Bronchus (tissue), 1 donor: ENCODE data around the gene TCF12.

DNA sequence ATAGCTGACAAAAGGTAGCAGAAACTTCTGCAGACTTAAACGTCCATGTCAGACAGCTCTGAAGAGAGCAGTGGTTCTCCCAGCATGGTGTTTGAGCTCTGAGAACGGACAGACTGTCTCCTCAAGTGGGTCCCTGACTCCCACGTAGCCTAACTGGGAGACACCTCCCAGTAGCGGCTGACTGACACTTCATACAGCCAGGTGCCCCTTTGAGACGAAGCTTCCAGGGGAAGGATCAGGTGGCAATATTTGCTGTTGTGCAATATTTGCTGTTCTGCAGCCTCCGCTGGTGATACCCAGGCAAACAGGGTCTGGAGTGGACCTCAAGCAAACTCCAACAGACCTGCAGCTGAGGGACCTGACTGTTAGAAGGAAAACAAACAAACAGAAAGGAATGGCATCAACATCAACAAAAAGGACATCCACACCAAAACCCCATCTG, 34.4 kb upstream of the ONECUT1 start:
- PRO-cap, result no peak

DNA sequence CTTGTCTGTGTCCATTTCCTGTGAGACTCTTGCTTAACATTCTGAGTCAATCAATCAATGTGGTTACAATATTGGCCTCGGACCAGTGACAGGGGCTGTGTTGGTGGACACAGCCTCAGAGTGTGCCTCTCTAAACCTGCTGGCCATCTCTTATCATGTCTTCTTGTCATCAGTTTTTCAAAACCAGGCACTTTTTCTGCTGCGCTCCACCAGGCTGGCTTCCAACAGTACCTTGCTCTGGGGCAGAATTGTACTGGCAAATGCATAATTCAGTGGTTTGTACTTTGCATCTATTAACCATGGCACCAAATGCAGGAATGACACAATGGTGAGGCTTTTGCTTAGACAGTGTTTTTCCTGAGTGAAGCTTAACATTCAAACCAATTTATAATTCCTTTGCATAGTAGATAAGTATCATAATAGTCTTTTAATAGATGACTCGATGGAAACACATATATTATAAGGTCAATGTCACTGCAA, 320.9 kb downstream of the WDR72 start:
- PRO-cap, result no peak

GRCh38 chr15:55196118-55196802, 481 bp downstream of the RSL24D1 start:
- PRO-cap, result unidirectional peak, plus-strand start at chr15:55196724

- PRO-cap, result no peak
These were observed 40.4 kb upstream of the RSL24D1 start for GRCh38 chr15:55236984-55237759.

- PRO-cap, result no peak
These were observed 7.1 kb downstream of the RAB27A start for GRCh38 chr15:55282093-55283265.

DNA sequence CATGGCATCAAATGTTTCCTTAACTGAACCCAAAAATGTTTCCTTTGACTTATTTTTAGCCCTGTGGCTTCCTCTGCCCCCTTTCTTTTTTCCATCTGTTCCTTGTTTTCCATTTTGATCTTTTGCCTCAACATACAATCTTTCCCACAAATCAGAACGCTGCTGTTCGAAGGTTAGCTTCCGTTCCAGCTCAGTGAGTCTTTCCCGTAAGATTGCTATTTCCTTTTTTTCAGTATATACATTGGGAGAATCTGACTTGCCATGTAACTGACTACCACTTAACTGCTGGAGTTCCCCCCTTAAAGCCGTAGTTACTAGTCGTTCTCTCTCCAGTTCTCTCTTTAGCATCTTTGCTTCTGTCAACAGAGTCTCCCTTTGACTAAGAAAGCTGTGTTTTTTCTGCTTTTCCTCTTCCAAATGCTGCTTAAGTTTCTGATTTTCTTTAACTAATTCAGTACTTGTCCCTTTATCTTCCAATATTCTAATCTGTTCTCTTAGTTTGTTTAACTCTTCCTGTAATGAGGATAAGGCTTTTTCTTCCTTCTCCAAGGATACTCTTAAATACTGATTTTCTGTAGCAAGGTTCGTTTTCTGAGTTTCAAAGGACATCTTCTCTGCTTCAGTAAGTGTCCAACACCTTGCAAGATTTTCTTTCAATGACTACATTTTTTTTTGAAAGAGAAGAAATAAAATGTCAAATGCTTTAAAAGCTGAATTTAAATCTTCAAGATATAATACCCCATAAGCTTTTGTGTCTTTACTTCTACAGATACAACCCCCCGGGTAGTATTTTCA, 41.5 kb downstream of the PIGB start:
- PRO-cap, result no peak

DNA sequence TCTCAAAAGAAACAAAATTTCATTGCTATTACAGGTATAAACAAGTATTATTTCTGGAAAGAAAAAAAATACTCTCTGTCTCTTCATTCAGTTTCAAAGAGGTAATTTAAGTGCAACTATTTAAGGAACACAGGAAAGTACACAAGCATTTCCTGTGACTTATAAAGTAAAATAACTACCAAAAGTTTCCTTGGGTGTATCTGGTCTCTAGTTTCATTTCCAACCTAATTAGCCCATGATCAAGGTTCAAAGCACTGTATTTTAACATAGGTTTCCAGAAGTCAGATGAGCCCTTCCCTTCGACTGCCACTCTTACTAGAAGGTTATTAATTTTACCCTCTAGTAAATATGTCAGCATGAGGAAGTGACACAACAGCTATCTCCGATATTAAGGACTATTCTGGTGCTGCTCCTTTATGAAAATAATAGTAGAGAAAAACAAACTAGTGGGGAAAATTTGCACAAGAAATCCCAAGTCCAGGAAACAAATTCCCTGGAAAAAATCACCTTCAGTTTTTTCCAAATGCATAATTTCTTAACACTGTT, 35.4 kb downstream of the CCPG1 start:
- PRO-cap, result no peak

GRCh38 chr15:55385368-55385910, 22.7 kb downstream of the CCPG1 start:
- PRO-cap, result no peak

GRCh38 chr15:55513432-55514183, 5.6 kb upstream of the DNAAF4 start:
- PRO-cap, result unidirectional peak, plus-strand start at chr15:55513747; unidirectional peak, minus-strand start at chr15:55513944

- PRO-cap, result unidirectional peak, minus-strand start at chr15:55514623
These were observed 6.3 kb upstream of the DNAAF4 start for GRCh38 chr15:55514304-55514864.

DNA sequence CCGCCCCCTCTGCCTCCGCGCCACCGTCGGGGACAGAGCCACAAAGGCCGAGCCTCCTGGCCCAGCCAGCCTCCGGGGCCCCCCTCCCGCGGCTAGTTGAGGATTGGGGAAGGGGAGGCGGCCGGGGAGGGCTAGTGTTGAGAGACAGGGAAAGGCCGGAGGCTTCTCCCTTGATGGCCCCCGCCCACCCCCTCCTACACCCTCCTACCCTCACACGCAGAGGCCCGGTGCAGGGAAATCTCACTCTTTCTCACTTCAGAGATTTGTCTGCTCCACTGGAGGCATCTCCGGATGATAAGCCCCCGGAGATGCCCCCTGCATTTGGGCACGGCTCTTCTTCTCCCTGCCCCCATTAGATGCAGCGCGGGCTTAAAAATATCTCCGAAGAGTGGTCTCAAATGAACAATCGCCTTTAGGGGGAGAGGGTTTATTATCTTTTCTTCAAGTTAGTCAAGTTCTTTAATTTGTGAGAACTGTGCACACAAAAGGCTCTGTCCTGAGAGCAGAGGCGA, 495 bp upstream of the PRTG start:
- PRO-cap, result no peak

DNA sequence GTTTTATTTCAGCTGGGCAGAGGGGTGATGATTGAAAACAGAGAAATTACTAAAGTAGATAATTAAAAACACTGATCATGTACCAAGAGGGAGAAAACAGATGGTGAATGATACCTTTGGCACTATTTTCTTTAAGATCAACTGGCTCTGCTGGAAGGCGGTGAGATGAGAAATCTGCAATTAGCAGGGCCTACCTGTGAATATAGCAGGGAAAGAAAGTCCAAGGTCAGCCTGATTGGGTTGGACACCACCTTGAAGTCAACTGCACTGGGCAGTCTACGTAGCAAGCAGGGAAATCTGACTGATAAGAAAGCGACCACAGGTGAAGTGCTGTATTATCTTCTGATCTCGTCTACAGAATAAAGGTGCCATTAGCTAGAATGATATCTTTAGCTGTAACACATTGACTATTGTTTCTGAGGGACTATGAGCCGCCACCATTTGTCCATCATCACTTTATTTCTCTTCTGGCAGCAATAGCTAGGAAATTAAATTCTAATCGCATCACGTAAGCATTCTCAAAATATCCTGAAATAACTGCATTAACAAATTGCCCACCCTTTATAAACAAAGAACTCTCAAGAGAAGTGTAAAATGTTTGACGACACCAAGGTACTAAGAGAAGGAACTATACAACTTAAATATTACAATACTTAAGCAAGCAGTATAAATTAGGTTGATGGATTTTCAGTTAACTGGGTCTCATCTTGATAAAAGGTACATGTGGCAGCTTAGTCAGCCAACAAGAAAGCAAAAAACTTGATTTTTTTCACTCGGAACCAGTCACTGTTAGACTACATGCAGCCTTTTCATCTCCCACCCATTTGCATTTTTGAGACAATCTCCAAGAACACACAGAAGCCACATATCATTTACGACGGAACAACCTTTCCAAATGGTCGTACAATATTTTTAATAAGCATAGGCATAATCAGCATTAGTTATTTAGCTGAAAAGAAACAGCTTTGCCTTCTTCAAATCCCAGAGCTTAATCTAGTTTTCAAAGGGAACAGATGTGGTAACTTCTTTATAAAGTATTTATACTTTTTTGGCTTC, 1.3 kb downstream of the NEDD4 start:
- PRO-cap, result no peak

GRCh38 chr15:55992868-55993476, 440 bp downstream of the NEDD4 start:
- PRO-cap, result bidirectional peak, plus-strand start at chr15:55993236, minus-strand start at chr15:55993154

DNA sequence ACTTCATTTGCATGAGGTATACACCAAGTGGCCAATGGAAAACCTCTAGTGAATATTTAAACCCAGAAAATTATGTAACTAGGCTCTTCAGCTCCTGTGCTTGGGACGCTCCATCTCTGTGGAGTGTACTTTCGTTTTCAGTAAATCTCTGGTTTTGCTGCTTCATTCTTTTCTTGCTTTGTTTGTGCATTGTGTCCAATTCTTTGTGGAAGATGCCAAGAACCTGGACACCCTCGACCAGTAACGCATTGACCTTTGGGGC, 50.3 kb upstream of the NEDD4 start:
- PRO-cap, result no peak

DNA sequence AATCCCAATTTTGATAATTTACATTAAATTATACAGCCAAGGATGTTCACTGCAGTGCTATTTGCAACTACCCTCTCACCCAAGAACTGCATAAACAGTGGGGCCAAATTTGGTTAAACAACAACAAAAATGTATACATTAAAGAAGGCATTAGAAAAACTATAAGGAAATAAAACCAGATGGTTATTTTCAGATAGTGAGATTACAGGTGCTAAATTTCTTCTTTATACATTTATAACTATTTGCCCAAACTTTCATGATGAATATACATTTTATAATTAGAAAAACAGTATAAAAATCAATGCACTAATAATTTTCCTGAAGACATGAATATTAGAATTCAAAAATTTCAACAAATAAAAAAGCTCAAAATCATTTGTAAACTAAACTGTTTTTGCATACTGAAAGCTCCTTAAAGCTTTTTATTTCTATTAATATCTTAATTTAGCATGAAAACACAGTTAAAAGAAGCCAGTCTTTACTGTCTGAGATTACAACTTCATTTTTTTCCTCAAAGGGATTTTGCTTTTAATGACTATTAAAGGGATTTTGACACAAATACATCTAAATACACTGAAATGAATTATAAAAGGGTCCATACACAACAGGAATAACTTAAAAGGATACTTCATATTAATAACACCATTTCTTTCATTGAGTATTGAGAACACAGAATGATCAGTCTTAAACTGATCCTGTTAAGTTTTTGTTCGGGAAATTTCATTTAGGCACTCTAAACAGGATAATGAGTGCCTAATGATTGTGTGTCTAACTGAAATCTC, 110.6 kb downstream of the RFX7 start:
- PRO-cap, result no peak

GRCh38 chr15:56139115-56139605, 104.5 kb downstream of the RFX7 start:
- PRO-cap, result no peak

DNA sequence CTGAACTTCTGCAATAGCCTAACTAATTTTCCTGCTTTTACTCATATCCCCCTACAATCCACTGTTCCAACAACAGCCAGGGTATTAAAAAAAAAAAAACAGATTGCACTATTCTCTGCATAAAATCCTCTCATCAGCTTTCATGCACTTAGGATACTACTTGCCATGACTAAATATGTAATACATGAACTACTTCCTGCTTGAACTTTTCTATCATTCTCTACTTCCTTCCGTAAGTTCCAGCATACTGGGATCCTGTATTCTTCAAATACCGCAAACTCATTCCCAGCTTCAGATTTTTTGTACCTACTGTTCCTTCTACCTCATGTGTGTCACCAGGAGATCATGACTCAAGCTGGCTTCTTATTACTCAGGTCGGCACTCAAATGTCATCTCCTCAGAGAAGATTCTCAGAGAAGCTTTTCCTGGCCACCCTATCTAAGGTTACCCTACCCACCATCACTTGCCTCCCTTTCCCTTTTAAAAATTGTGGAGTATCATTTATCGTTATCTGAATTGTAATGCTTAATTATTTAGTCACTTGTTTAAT, 66.8 kb downstream of the RFX7 start:
- PRO-cap, result no peak

GRCh38 chr15:56216417-56217179, 27.1 kb downstream of the RFX7 start:
- PRO-cap, result no peak

DNA sequence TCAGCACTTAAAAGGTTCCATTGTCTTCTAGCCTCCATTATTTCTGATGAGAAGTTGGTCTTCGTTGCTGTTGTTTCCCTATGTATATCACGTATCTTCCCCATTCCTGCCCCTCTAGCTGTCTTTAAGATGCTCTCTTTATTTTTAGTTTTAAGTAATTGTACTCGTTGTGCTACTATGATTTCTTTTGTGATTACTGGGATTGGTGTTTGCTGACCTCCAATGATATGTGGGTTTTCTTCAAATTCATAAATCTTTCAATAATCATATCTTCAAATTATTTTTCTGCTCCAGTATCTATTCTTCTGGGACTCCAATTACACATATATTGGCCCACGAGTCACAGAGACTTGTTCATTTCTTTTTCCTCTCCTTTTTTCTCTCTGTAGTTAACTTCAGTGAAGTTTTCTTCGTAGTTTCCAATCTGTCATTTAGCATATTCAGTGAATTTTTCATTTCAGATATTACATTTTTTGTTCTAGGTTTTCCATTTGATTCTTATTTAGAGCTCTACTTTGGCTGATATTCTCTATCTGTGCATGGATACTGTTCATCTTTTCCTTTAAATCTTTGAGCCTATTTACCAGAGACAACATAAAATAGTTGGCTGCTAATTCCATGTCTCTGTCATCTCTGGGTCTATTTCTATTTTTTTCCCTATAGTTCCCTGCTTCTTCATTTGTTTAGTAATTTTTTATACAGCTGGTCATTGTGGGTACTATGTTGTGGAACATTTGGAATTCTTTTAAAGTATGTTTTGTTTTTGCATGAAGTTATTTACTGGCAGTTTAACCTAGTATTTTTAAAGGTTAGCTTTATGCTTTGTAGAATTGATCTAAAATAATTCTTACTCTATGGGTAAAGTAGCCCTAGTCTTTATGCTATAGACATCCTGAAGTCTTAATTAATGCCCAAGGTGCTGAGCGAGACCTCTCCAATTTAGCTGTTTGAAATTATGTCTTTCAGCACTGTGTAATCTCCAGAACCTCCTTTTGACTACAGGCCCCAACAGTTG, 21.2 kb downstream of the RFX7 start:
- PRO-cap, result no peak

- PRO-cap, result bidirectional peak, plus-strand start at chr15:56918675, minus-strand start at chr15:56918472
These were observed at the start of gene TCF12 for GRCh38 chr15:56918227-56918955. TCF12 (plus strand) TSS chr15:56918644.